ENCODE data around the genes ZNF322, H4C9, ZNF391 and ZNF184.

DNA sequence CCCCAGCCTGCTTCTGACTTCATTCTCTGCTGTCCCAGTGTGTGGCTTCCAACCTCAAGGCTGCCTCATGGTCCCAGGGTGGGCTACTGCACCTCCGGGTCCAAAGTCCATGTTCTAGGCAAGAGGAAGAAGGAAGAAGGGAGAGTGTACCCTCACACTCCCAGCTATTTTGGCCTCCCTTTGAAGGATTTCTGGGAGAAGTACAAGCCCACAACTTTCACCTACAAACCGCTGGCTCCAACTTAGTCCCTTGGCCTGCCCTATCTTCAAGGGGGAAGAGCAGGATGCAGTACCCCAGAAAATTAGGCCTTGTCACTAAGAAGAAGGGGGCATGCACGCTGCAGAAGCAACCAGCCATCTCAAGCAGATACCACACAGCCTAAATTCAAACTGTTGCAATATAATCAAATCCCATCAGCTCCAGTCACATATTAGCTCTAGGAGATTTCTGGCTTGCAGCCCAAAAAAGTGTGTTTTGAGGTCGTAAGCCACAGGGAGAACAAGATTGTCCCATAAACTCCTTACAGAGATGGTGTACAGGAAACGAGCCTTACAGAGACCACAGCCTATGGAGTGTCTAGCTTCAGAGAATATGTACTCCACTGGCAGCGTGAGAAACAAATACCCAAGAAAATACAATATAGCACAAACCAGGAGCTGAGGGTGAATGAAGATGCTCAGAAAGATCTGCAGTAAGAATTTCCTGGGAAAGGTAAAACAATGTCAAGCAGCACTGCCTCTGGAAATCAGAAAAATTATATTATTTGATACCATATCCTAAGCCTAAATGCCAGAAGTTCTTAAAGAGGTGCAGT, 835 bp upstream of the BTN3A2 start:
- PRO-cap = no peak

GRCh38 chr6:26473559-26474490, 16.1 kb downstream of the BTN2A1 start:
- PRO-cap = bidirectional peak, plus-strand start at chr6:26473976, minus-strand start at chr6:26473832; bidirectional peak, plus-strand start at chr6:26474337, minus-strand start at chr6:26474169

DNA sequence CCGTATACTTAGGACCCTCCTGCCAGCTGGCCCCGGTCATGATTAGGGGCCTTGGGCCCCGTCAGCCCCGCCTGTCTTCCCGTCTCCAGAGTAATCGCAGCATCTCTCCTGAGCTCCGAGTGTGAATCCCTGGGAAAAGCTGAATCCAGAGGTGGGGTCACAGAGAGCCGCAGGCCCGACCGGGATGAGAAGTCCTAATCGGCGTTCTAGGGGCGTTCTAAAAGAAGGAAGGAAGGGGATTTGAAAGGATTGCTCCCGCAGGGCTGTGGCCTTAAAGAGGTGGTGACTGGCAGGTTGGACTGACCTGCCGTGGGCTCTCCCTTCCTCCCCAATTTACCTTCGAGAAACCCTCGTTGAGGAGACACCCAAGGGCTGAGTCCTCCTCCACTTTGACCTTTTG, 407 bp downstream of the HMGN4 start:
- PRO-cap = no peak

GRCh38 chr6:26538973-26539453, 847 bp downstream of the HMGN4 start:
- PRO-cap = no peak

- PRO-cap = no peak
Observed at GRCh38 chr6:26598582-26598952, 1.8 kb downstream of the ABT1 start.

DNA sequence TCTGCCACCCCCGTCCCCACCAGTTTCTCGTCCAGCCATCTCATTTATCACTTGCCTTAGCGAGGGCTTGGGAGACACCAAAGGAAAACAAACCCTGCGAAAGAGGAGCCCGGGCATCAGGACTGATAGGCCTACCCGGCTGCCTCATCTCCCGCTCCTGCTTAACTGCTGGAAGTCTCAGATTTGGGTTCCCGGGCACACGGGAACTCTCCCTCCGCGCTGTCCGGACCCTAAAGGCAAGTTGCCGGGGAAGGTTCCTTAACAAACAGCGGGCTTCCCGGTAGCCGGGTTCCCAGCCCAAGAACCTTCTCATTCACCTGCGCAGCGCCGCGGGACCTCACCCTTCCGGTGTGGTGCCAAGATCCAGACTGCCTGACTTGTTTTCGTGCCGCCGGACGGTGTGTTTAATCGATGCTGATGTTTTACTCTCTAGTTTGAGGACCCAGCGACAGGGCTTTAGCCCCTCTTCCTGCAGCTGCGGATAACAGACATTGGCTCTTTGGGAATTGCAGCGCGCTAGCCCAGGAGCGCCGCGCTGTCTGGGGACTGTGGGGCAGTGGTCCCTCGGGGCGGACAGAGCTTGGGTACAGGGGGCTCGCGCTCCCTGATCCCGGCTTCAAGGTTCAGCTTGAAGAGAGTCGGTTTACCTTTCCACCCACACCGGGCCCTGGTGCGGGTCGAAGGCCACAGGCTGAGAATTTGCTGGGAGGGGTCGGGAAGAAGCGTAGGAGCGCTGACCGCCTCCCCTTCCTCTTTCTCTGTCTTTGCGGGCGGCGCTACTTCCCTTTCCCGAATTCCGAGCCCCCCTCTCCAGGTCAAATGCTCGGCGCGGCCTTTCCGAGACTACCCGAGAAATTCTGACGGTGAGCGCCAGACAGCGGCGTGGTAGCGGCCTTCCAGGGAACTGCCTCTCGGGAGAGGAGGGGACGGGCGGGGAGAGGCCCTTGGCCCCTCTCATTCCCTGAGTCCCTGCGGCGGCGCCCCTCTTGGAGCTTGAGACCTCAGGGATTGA, 17.1 kb downstream of the ABT1 start:
- PRO-cap = no peak

GRCh38 chr6:26659133-26660463, at the start of gene ZNF322:
Gene ZNF322, minus strand, starts transcription at chr6:26659746.
- PRO-cap = unidirectional peak, minus-strand start at chr6:26659438; bidirectional peak, plus-strand start at chr6:26659885, minus-strand start at chr6:26659701

- PRO-cap = no peak
Observed at GRCh38 chr6:26756433-26756885, 96.9 kb upstream of the ZNF322 start.

DNA sequence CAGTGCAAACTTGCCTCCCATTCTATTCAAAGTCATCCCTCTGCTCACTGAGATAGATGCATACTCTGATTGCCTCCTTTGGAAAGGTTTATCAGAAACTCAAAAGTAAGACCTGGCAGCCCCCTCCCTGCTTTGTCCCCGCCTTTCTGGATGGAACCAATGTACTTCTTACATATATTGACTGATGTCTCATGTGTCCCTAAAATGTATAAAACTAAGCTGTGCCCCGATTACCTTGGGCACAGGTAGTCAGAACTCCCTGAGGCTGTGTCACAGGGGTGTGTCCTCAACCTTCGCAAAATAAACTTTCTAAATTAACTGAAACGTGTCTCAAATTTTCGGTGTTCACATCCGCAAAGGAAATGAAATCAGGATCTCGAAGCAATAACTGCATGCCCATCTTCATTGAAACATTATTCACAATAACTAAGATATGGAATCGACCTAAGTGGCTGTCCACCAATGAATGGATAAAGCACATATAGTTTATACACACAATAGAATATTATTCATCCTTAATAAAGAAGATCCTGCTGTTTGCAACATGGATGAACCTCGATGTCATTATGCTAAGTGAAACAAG, 114.1 kb downstream of the H2BC11 start:
- PRO-cap = no peak

DNA sequence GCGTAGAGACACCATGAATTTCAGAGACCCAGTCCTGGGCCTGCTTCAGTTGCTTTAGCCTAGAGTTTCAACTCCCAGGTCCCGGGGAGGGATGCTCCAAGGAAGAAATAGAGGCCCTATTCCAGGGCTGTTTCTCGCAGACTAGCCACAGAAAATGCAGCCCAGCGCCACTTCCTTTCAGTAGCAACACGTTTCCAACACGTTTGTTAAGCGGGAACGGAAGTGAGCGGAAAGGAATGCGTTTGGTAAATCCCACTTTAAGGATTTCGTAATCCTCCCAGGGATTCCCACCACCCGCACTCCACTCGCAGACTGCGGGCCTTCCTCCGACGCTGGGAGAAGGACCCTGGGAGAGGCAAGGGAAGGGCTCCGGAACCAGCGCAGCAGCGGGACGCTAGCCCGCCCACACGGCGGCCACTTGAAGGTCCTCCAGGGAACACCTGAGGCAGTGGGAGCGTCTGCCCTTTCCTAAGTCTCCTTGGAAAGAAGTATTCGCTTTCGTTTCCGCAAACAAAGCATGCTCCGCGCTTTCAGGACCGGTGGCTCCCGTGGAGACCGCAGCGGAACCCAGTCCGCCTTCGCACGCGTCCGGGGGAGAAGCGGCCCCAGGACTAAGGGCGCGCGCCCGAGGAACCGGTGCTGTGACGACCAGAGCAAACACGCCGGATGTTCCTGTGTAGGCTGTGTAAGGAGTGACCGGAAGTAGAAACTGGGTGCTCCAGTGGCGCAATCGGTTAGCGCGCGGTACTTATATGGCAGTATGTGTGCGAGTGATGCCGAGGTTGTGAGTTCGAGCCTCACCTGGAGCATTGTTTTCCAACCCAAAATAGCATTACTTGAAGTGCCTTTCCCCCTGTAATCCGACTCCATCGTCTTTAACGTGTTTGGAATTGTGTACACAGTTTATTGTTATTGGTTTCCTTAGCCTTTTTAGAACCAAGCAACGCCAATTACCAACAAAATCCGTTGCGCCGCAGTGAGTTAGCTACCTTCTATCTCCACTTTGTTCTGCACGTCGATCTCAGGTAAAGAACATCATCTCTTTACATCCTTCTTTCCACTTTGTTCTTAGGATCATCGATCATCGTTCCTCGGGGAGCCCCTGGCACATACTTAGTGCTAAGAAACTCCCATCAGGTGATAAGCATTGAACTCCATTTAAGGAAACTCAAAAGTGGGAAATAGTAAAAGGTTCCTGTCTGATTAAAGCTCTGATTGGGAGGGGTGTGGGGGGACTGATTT, 112.5 kb downstream of the H2BC11 start:
- PRO-cap = unidirectional peak, plus-strand start at position 315 of the sequence; bidirectional peak, plus-strand start at position 705 of the sequence, minus-strand start at position 678 of the sequence

DNA sequence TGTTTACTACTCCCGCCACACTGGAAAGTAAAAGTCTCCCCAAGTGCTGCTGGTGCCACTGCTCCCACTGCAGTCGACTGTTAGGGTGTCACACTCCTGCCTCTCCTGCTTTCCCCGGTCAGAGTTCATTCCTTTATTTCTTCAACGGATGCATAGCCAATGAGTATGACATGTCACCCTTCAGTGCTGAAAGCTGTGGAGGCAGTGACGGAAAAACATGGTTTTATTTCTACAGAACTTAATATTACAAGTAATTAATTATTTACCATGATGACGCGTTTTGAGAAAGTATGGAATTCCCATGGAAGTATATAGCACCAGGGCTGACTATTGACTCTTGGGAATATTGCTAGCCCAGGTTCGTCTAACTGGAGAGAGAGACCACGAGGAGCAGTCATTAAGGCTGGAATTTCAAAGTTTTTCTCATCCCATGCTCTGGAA, 40.4 kb downstream of the H2BC11 start:
- PRO-cap = no peak

DNA sequence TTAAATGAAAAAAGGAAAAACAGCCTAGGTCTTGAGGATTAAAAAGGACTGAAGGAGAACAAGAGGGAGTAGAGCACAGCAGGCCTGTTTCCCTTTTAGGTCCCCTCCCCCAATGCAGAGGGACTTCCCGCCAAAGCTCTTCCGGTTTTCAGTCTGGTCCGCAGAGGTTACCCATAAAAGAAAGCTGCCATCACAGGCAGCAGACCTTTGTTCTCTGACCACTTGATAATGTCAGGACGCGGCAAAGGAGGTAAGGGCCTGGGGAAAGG, at the start of gene H4C9:
Gene H4C9, plus strand, starts transcription at position 202 of the 269 bp plus-strand sequence.
- PRO-cap = bidirectional peak, plus-strand start at position 151 of the sequence, minus-strand start at position 114 of the sequence

GRCh38 chr6:27205690-27206431, 41.6 kb upstream of the PRSS16 start:
- PRO-cap = no peak

GRCh38 chr6:27275183-27275463, 27.6 kb downstream of the PRSS16 start:
- PRO-cap = no peak

DNA sequence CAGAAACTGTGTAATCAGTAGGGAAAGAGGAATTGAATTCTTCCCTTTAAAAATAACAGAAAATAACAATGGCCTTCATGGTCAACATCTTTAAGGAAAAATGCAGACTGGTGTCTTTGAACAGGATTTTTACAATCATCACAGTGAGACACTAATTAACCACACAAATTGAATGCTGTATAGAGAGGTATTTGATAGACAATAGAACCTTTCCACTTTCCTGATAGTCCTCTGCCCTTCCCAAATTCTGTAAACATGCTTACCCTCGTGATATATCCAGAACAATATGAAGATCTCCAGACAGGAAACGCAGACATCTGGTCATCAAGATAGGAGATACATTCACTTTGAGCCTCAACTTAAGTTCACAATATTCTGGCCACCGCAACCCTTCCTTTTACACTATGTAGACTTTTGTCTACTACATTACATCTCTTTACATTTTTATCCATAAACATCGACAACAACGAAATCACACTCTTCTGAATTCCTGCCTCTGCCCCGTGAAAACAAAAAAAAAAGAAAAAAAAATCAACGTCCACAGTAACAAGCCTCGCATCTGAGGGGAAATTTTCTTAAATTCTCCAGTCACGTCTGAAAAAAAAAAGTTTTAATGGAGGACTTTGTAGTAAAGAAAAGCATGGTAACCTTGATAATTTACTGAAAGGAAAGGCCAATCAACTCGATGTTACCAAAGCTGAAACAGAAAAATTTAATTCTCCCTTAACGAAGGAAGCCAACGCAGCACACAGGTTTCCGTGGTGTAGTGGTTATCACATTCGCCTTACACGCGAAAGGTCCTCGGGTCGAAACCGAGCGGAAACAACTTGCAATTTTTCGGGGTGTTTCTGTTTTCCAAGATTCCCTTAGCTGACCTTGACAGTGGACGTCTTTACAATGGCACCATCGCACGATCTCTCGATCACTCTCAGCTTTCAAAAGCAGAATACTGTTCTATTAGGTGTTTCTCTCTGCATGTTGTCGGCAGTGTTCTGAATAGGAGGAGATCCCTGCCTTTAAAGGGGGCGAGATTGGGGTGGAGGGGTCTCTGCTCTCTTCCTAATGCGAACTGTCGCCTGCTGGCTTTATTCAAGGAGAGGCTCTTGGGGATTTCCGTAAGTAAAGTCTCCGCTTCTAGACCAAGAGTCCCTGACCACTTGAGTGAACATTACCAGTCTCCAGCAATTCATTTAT, 21.8 kb downstream of the POM121L2 start:
- PRO-cap = no peak

- PRO-cap = no peak
Observed at GRCh38 chr6:27334864-27335381, 22.9 kb upstream of the POM121L2 start.

DNA sequence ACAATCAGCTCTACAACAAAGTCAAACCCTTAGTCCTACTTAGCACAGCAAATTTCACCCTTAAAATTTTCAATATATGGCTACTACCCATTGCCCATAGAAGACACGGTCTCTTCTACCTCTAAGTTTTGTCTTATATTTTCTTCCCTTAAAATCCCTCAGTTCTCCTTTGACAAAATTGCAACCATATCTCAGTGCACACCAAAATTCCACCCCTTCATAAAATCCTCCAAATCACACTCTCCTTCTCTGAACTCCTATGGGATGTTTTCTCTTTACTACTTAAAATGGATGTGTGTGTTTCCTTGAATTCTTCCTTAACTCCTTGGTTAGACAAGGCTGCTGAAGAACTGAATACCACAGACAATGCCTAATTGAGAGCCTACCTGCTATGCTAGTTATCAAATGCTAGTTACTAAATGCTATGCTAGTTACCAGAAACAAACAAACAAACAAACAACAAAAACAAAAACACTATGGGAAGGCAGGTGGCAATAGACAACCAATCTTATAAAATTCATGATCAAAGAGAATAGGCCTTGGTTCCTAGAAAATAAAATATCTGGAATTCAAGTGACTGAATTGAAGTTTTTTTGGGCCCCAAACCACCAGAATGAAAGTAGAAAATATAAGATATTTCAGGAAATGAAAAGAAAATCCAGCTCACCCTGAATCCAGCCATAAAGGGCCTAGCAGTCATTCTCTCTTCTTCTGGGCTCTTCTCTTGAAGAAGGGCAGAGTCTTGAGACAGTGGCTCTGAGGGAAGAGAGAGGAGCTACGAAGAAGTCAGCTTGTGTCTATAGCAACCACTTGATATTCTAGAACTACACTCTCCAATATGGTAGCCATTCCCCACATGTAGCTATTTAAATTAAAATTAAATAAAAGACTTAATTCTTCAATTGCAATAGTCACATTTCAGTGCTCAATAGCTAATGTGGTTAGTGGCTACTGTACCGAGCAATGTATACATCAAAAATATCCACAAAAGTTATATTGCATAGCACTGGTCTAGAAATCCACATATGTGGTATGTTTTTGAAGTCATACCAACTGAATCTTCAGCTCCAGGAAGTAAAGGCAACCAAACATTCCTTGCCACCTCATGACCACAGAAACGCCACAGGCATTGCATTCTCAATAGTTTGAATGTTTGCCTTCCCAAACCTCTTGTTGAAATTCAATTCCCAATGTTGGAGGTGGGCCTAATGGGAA, 18.7 kb upstream of the ZNF391 start:
- PRO-cap = no peak

GRCh38 chr6:27388076-27389436, at the start of gene ZNF391:
Gene ZNF391, plus strand, starts transcription at chr6:27388759.
- PRO-cap = unidirectional peak, plus-strand start at chr6:27388804; bidirectional peak, plus-strand start at chr6:27388992, minus-strand start at chr6:27388914

GRCh38 chr6:27472074-27472604, 766 bp downstream of the ZNF184 start:
- PRO-cap = no peak

DNA sequence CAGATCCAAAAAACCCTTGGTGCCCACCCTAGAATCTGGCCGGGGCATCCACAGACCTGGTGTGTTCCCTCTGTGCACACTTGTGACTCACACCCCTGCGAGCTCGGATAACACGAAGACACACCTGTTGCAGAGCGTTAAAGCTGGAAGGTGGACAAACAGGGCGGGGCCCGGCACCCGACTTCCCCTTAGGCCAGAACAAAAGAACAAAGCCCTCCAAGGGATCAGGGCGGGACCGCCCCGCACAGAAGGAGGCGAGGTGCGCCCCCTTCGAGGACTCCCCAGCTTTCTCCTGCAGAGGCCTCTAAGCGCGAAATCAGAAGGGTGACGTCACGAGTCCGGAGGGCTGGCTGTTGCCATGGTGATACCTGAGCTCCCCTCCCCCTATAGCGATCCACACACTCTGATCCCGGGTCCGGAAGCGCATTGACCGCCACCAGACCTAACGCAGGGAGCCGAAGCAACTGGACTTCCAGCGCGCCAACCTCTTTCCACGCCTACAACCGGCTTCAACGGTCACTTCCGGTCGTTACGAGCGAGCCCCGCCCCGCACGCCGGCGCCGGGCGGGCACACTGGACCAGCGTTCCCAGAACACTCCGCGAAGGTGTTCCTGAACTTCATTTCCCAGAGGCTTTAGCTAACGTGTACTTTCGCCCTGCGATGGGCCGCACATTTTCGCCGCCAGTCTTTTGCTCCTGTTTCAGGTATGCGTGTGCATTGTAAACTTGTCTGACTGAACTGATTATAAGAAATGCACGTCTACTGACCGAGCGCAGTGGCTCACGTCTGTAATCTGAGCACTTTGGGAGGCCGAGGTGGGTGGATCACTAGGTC, at the start of gene ZNF184:
Gene ZNF184, minus strand, starts transcription at position 501 of the 835 bp plus-strand sequence.
- PRO-cap = bidirectional peak, plus-strand start at position 227 of the sequence, minus-strand start at position 182 of the sequence; bidirectional peak, plus-strand start at position 637 of the sequence, minus-strand start at position 501 of the sequence

Data from left cardiac atrium (tissue), 1 donor.